ENCODE data around the genes GRPEL1 and SH3TC1.

GRCh38 chr4:6852629-6853396 is 56.8 kb upstream of the TBC1D14 start:
- RRBS, 2 experiments, result no CpG with 5 or more reads among the region's 3 CpGs

DNA sequence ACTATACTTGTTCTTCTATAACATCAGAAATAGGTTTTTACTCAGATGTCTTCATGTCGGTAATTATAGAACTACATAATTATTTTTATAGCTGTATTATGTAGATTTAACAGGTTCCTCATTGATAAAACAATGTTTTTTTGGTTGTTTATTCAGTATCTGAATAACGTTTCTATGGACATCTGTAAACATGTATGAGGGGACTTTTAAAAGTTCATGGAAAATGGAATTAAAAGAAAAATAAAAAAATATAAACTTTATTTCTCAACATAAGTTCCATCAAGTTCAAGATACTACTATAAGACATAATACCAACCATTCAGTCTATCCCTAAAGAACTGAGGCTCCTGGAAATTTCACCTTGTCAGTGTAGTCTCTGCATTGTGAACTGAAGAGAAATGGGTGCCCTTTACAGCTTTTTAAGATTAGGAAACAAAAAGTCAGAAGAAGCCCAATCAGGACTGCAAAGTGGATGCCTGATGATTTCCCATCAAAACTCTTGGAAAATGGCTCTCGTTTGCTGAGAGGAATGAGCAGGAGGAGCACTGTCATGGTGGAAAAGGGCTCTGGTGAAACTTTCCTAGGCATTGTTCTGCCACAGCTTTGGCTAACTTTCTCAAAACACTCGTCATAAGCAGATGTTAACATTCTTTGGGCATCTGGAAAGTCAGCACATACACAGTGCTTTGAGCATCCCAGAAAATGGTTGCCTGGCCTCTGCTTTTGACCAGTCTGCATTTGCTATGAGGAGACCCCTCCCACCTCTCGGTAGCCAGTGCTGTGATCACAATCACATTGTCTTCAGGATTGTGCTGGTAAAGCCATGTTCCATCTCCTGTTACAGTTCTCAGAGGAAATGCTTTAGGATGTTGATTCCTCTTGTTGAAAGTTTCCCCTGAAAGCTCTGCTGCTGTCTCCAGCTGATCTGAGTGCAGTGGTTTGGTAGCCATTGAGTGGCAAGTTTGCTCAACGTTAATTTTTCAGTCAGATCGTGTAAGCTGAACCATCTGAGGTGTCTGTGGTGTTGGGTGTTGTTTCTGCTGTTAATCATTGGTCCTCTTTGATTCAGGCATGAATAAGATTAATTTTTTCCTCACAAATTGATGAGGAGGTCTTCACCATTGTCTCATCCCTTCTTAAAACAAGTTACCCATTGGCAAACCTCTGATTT is 25.3 kb upstream of the TBC1D14 start:
- RRBS, 2 experiments, result no CpG with 5 or more reads among the region's 7 CpGs

GRCh38 chr4:6902375-6903028 is 7.1 kb upstream of the TBC1D14 start:
- RRBS, 2 experiments, result no CpG with 5 or more reads among the region's 25 CpGs

GRCh38 chr4:6947563-6948271 is 38.1 kb downstream of the TBC1D14 start:
- RRBS, 2 experiments, result no CpG with 5 or more reads among the region's 14 CpGs

DNA sequence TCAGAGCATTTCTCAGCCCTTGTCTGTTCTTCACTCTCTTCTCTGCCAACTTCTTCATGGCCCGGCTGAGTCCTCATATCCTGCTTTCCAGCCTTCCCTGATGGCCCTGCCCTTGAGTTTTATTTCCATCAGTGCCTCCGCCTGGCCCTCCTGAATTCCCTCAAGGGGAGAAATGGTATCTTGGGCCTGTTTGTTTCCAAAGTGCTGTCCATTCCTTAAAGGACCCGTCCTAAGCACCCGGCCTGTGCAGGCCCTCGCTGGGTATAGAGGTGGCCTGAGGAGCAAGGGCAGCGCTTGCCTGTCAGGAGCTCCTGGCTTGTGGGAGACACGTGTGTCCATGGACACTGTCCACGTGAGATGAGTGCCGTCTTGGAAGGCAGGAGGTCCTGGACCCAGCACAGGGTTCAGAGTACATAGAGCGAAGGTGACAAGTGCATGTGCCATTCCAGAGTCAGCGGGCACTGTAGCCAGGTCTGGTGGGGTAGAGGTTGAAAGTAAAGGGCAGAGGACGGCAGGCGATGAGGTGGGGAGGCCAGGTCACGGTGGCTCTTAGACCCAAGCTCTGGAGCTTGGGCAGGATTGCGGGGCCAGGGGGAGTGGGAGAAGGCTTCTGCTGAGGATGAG is 28.1 kb downstream of the CCDC96 start:
- RRBS, 2 experiments, result no CpG with 5 or more reads among the region's 15 CpGs

DNA sequence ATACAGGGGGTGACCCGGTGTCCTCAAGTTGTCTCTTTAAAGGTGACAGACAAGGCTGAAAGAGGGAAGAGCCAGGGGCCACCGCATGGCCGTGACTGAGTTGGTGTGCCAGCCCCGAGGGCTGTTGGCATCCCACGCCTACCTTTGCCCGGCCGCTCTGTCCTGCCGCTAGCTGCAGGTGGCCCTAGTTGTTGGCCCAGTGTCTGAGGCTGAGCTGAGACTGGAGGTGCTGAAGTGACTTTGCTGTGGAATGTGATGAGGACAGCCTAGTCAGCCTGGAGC is 6.5 kb downstream of the TADA2B start:
- RRBS, 2 experiments, result no CpG with 5 or more reads among the region's 8 CpGs

GRCh38 chr4:7067866-7068822 is at the start of gene GRPEL1:
Gene GRPEL1, minus strand, starts transcription at chr4:7068064.
- RRBS, 2 experiments, result 1 to 6% methylated on average over 17 of the region's 80 CpGs

- RRBS, 2 experiments, result no CpG with 5 or more reads among the region's 18 CpGs
Observed at GRCh38 chr4:7291293-7291848, 99.0 kb downstream of the SORCS2 start.

- RRBS, 2 experiments, result no CpG with 5 or more reads among the region's 13 CpGs
Observed at GRCh38 chr4:7582344-7582802, 147.6 kb upstream of the PSAPL1 start.

DNA sequence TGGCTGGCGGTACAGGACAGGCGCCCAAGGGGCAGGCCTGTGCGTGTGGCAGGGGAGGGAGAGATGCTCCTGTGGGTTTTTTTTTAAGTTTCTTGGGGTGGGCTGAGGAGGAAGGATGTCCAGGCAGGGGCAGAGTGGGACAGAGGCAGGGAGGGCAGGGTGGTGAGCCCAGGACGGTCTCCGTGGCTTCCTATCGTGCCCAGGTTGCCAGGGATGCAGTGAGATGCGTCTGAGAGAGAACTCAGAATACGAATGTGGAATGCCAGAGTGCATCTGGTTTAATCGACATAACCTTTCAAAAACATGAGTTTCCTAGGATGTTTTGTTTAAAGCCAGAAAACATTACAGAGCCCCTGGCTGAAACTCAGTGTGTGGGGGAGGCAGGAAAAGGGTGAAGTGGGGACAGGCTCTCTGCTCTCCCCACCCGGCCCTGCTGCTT is 240.9 kb downstream of the AFAP1 start:
- RRBS, 2 experiments, result no CpG with 5 or more reads among the region's 10 CpGs

DNA sequence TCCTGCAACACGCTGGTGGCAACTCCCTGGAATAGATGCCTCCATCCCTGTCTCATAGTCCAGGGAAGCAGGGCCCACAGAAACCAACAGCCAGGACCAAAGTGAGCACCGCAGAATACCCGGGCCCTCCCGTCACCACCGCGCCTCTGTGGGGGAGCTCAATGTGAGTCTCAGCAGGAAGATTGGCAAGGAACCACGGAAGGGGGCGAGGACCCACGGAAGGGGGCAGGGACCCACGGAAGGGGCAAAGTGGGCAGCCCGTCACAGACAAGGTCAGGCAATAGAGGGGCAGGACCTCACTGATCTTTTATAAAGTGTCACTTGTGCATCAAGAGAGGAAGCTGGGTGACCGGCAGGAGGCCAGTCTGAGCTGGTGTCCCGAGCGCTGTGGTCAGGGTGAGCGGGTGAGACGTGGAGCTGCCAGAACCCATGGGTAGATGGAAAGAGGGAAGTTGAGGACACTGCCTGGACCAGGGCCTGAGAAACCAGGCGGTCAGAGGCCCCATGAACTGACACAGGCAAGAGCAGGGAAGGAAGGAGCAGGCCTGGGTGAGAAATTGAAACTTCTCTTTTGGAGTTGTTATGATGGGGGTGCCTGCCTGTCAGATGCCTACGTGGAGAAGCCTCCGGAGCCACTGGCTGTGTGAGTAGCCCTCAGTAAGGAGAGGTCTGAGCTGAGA is 192.8 kb downstream of the AFAP1 start:
- RRBS, 2 experiments, result no CpG with 5 or more reads among the region's 19 CpGs

DNA sequence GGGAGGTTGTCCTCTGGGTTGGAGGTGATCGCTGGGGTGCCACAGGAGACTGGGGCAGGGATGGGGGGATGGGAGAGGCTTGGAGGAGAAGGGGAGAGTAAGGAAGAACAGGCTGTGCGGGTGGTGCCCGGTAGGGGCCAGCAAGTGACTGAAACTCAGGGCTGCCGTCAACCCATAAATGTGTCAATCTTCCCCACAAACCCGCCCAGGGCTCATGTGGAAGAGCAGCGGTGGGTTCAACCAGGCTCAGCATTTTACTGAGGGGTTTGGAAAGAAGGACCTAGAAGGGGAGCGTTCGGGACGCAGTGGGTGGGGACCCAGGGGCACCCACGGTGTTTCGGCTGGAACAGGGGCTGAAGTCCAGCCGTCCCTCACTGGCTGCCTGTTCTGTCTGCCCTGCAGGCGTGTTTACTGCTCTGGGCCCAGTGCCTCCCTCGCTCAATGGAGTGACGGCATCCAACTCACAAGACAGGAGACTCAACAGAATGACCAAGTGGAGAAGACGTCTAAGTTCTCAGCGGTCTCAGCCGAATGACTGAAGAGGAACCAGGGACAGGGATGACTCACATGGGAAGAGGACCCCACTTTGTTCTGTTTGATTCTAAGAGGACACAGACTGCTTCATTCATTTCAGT is 167.7 kb downstream of the AFAP1 start:
- RRBS, 2 experiments, result no CpG with 5 or more reads among the region's 18 CpGs

DNA sequence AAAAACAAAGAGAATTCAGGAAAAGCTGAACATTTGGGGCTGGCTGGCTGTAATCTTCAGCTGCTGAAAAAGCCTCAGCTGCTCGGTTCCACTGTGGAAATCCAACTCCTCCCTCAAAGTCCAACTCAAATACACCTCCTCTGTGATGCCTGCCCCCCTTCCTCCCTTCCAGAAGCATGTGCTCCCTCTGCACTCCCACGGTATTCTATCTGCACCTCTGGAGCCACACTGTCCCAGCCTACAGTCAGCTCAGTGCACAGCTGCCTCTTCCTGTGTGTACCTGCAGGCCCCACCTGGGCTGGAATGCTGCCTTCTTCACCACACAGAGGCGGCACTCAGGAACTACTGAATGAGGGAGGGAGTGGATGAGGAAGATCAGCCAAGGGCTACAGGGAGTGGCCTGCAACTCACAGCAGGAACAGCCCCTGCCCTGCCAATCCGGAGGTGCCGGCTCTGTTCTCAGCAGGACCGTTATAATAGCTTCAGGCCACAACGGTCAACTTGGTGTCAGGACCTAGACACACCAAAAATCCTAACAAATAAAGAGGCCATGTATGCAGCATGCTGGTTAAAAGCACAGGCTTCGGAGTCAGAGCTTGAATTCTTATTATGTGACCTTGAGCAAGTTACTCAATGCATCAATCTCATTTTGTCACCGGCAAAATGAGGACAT is 10.1 kb downstream of the AFAP1 start:
- RRBS, 2 experiments, result no CpG with 5 or more reads among the region's 9 CpGs

DNA sequence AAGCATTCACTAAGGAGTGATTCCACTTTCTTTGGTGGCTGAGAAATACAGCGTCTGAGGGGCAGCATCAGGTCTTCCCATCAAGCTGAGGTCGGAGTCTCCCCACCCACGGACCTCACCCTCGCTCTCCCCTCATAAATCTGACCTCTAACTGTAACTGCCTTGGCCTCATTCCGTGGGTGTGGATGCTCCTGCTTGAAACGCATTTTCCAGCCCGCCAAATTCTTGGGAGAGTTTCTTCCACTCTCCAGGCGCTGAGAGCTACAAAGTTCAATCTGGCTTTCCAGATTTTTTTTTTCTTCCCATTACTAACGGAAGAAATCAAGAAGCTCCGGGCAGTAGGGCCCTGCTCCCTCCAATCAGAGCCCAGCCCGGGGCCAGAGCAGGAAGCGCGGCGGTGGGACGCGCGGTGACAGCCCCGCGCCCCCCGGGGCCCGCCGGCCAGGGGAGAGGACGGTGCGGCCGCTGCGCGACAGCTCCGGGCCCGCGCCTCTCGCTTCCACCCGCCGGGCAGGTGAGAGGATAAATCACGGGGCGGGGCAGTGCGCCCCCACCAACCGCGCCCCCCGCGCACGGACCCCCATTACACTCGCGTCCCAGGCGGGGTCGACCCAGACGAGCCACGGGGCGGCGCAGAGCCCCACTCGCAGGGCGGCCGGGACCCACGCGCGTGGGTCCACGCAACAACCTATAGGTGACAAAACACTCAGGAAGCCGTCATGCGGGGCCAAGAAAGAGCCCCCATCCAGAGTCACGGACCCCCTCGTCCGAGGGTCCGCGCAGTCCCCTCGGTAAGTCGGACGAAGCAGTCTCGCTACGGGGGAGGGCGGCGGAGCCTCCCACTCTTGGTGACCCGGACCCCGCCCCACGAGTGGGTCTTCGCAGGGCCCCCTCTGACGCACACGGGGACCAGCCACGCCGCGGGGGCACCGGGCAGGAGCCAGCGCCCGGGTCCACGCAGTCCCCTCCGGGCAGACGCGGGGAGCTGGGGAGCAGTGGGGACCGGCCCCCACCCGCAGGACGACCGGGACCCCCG is 896 bp downstream of the AFAP1 start:
- RRBS, 2 experiments, result 2 to 6% methylated on average over 29 to 32 of the region's 91 CpGs

DNA sequence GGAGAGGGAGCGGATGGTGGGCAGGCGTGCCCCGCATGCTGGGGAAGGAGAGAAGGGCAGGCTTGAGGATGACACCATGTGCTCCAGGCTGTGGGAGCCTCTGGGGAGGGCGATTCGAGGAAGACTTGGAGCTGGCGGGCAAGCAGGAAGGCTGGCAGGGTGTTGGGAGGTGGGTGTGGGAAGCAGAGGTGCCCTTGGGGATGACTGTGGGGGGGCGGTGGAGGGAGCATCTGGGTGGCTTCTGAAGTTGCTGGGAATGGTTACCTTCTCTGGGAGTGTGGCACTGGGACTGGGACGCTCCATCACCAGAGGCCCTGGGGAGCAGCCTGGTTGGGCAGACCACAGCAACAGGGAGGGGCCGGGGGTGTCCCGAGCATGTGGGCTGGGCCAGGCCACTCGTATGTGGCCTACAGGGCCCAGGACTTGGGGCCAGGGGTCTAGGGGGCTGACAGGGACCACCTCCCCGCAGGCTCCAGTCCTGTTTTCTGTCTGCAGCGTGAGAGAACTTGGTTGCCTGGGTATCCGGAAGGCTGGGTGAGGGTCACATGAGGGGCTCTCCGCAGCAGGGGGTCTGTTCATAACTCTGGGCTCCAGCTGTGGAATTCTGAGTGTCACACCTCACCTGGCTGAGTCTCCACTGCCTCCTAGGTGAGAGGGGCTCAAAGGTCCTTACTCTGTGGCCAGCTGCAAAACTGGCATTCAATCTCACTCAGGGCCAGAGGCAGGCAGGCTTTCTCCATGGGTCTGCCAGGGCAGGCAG is 31.0 kb upstream of the AFAP1 start:
- RRBS, 2 experiments, result no CpG with 5 or more reads among the region's 15 CpGs

DNA sequence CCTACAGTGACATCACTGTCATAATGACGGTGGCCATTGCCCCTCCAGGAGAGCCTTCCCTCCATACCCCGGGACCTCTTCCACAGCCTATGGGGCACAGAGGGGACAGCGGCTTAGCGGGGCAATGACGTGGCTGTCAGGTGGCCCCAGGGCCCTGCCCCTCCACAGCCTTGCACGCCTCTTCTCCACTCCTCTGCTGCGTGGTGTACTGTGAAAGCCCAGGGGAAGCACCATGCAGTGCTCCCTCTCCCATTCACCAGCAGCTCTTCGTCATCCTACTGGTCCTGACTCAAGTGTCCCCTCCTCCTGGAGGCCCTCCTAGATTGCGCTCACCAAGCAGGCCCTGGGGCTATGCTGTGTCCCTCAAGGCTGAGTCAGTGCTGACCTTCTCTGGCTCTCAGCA is 32.4 kb upstream of the AFAP1 start:
- RRBS, 2 experiments, result 40 to 61% methylated on average over 1 of the region's 9 CpGs

DNA sequence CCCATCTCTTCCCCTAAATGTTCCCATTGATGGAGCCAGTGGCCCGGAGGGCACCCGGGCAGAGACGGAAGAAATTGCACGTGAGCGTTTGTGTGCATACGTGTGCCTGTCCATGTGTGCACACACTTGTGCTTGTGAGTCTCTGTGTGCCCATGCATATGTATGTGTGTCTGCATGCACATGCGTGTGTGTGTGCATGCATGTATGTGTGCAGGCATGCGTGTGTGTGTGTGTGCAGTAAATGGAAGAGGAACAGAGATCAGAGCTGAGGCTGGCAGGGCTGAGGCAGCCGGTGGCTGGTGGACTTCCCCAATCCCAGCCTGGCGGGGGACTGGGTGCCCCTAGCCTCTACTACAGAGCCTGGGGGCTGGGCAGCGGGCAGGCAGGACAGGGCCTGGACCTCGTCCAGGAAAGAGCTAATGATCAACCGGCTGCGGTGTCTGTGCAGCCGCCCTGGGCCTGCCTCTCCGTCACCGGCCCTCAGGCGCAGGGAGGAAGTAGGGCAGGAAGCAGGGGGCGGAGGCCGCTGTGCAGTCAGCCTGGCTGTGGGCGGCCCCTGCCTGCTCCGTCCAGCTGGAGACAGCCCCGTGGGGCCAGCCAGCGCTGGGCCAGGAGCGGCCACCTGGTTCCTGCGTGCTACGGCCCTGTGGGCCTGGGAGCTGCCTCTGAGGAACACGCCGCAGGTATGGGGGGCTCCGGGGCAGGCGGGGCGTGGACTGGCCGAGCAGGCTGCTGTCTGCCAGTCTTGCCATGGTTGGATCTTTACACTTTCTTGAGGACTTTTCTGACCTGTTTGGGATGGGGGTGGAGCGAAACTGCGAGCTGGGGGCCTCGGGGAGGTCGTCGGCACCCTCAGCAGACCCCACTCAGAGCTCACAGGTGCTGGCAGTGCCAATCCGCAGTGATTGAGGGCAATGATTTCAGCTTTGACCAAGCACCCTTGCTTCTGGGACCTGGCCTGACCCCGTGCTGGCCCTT is at the start of gene SH3TC1:
Gene SH3TC1, plus strand, starts transcription at position 568 of the 978 bp plus-strand sequence.
- RRBS, 2 experiments, result 5 to 9% methylated on average over 5 of the region's 40 CpGs

GRCh38 chr4:8204666-8205567 is 5.8 kb downstream of the SH3TC1 start:
- RRBS, 2 experiments, result 88 to 94% methylated on average over 4 of the region's 40 CpGs

DNA sequence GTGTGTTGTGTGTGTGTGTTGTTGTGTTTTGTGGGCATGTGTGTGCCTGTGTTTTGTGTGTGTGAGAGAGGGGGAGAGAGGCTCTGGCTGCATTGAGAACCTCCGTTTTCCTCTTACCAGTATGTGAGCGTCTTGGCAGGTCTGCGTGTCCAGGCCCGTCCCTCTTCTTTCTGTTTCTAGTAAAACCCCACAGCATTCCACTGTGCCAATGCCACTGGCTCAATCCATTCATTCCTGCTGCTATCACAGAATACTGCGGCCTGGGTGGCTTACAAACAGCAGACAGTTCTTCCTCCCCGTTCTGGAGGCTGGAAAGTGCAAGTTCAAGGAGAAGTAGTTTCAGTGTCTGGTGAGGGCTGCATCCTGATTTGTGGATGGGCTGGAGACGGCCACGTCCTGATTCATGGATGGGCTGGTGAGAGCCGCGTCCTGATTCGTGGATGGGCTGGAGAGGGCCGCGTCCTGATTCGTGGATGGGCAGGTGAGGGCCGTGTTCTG is 15.4 kb upstream of the HTRA3 start:
- RRBS, 2 experiments, result no CpG with 5 or more reads among the region's 15 CpGs

DNA sequence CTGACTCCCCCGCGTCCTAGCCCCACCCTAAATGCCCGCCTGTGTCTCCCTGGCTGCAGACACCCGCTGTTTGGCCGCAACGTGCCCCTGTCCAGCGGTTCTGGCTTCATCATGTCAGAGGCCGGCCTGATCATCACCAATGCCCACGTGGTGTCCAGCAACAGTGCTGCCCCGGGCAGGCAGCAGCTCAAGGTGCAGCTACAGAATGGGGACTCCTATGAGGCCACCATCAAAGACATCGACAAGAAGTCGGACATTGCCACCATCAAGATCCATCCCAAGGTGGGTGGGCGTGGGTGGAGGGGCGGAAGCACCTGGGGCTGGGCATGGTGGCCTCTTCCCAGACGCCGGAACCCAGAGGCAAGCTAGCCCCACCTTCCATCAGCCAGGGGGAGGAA is 16.9 kb downstream of the HTRA3 start:
- RRBS, 2 experiments, result 5 to 15% methylated on average over 2 to 3 of the region's 16 CpGs

Measured in Panc1 (cell line).